ENCODE measurements around the genes MGAT4A, CRACDL, LIPT1 and REV1.

- RRBS, 2 experiments: 2 to 3% methylated on average over 76 to 79 of the region's 137 CpGs
CAGE:
- cytosol, long polyA minus RNA: start-site peak on the minus strand at chr2:98731080-98731099, 153 reads
- cytosol, long polyA plus RNA: start-site peak on the minus strand at chr2:98731071-98731105, 745 and 602 reads in 2 replicates
- long polyA plus RNA: start-site peak on the minus strand at chr2:98730935-98730997, 34 and 24 reads in 2 replicates; start-site peak on the minus strand at chr2:98731064-98731099, 302 and 379 reads in 2 replicates
- nucleus, long polyA minus RNA: no peak
- nucleus, long polyA plus RNA: start-site peak on the minus strand at chr2:98731071-98731096, 926 and 984 reads in 2 replicates
Measured at GRCh38 chr2:98730100-98731233, at the start of gene MGAT4A. Gene MGAT4A, minus strand, starts transcription at chr2:98731132.

DNA sequence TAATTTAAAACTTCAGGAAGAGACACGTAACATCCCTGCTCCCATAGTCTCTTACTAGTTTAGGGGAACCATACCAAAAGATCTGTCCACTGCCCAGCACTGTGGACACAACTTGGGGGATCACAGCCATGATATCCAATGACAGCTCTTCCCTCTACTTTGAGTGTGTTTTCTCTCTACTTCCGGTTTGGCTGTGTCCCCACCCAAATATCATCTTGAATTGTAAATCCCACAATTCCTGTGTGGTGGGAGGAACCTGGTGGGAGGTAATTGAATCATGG, 1.5 kb upstream of the MGAT4A start:
- RRBS, 2 experiments: no CpG with 5 or more reads among the region's 2 CpGs
CAGE:
- cytosol, long polyA minus RNA: no peak
- cytosol, long polyA plus RNA: no peak
- long polyA plus RNA: no peak
- nucleus, long polyA minus RNA: no peak
- nucleus, long polyA plus RNA: no peak

DNA sequence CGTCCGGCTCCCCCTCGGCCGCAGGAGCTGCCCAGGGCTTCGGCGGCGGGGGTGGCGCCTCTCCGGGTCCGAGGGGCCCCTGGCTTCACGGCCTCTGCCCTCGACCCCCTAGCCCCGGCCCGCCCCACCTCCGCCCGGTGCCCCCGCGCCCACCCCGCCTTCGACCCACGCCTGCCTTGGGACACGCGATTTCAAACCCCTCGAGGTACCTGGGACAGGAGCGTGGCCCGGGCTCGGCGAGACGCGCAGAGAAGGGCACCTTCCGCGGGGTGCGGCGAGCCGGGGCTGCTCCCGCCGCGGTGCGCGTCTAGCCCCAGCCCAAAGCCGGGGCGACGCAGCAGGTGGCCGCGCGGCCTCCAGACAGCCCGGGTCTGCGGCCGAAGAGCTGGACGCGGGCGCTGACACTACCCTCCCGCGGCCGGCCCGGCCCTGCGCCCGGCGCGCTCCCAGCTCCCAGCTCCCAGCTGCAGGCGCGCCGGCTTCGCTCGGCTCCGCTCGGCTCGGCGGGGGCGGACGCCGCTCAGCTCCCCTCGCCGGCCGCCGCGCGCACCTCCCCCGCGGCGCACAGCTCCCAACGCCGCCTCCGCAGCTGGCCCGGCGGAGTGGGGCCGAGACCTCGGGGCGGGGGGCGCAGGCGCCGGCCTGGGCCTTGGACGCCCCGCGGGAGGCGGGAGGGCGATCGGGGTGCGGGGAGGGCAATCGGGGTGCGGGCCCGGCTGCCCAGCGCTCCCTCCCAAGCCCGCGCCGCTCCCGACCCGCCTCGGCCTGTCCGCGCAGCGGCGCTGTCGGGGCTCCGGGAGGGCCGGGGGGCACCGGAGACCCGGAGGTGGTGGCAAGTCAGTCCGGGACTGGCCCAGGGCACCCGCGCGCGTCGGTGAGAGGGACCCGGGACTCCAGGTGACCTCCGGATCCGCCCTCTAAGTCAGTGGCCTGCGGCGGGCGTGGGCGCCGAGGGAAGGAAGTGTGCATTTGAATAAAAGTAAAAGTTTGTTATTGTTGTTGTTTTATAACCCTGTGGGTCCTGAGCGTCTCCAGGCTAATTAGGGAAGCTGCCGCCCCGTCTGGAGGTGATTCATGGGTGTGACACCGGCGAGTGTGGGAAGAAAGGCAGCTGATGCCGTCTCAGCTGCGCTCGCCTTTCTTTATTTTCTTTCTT, at the start of gene CRACDL:
Gene CRACDL, minus strand, starts transcription at position 497 of the 1,156 bp plus-strand sequence.
- RRBS, 2 experiments: 3 to 4% methylated on average over 105 to 112 of the region's 140 CpGs
CAGE:
- cytosol, long polyA minus RNA: no peak
- cytosol, long polyA plus RNA: no peak
- long polyA plus RNA: no peak
- nucleus, long polyA minus RNA: no peak
- nucleus, long polyA plus RNA: no peak

- RRBS, 2 experiments: 1 to 2% methylated on average over 36 of the region's 79 CpGs
CAGE:
- cytosol, long polyA minus RNA: start-site peak on the plus strand at chr2:99154967-99155074, 8 reads
- cytosol, long polyA plus RNA: no peak
- long polyA plus RNA: no peak
- nucleus, long polyA minus RNA: no peak
- nucleus, long polyA plus RNA: start-site peak on the minus strand at chr2:99154864-99154942, 75 and 20 reads in 2 replicates
Measured at GRCh38 chr2:99154459-99155750, at the start of gene LIPT1. Gene LIPT1, plus strand, starts transcription at chr2:99154967.

DNA sequence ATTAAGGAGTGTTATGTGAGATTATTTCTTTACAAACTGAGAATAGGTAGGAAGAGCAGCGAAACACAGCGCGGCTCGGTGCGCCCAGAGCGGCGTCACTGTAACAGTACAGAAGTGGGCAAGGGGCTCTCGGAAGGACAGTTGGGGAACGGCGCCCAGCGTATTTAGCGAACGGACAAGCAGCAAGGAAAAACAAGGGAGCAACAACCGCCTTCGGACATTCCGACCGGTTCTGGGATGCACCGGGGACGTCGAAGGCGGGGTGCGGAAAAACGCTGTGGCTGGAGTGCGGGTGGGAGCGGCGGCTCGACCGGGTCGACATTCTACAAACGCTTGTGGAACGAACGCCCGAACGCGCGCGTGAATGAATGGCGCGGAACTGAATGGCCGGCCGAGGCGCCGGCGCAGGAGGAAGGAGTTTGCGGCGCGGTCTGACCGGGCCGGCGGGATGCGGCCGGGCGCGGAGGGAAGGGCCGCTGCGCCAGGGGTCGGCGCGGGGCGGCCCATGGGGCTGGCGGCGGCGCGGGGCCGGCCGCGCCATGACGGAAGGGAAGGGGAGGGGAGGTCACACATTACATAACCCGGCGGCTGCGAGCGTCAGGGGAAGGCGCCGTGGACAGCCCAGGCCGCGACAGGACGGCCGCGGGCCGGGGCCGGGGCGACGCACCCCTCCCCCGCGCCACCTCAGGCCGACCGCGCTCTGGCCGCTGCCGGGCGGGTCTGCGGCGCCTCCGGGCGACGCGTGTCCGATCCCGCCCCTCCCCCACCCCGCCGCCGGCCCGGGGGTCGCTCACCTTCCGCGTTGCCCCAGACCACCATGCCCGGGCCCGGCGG, 577 bp downstream of the REV1 start:
- RRBS, 2 experiments: 2% methylated on average over 64 to 66 of the region's 109 CpGs
CAGE:
- cytosol, long polyA minus RNA: no peak
- cytosol, long polyA plus RNA: no peak
- long polyA plus RNA: no peak
- nucleus, long polyA minus RNA: no peak
- nucleus, long polyA plus RNA: no peak

GRCh38 chr2:99489857-99490877, at the start of gene REV1:
Gene REV1, minus strand, starts transcription at chr2:99490017.
- RRBS, 2 experiments: under 1 to 2% methylated on average over 47 to 53 of the region's 115 CpGs
CAGE:
- cytosol, long polyA minus RNA: no peak
- cytosol, long polyA plus RNA: no peak
- long polyA plus RNA: start-site peak on the minus strand at chr2:99489970-99490002, 59 and 68 reads in 2 replicates
- nucleus, long polyA minus RNA: no peak
- nucleus, long polyA plus RNA: start-site peak on the minus strand at chr2:99489980-99490025, 124 and 177 reads in 2 replicates

- RRBS, 2 experiments: no CpG with 5 or more reads among the region's 8 CpGs
CAGE:
- cytosol, long polyA minus RNA: no peak
- cytosol, long polyA plus RNA: no peak
- long polyA plus RNA: no peak
- nucleus, long polyA minus RNA: no peak
- nucleus, long polyA plus RNA: no peak
Measured at GRCh38 chr2:99636745-99637162, 146.9 kb upstream of the REV1 start.

DNA sequence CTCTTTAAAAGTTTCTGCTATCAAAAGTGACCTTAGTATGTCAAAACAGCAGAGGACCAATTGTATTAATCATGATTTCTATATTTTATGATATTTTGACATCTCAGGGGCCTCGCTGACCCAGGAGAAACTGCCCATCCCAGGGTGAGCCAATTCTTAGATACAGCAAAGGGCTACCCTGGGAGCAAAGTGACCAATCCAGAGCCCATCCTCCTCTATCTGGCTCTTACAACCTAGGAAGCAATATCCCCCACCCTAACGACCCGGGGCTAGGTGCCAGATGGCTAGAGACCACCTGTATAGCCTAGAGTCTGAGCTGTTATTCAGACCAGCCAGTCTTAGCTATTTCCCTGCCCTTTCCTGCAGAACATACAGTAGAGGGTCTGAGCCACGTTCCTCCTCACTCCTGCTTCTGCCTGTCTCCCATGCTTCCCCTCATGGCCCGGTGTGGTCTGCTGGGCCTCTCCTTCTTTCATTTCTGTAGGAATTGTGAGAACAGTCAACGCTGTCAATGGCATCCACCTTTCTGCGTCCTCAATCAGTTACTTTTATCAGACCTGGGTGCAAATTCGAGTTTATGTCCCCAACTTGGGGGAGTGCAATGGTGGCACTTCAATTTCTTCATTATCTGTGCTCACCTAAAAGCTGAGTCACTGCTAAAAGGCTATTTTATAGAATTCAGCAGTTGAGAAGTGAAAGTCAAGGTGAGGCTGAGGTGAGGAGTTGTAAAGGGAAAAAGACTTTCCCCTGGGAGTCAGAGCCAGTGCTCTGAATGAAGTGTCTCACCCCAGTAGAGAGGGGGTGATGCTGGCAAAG, 42.6 kb downstream of the LONRF2 start:
- RRBS, 2 experiments: no CpG with 5 or more reads among the region's 8 CpGs
CAGE:
- cytosol, long polyA minus RNA: no peak
- cytosol, long polyA plus RNA: no peak
- long polyA plus RNA: no peak
- nucleus, long polyA minus RNA: no peak
- nucleus, long polyA plus RNA: no peak

- RRBS, 2 experiments: no CpG with 5 or more reads among the region's 6 CpGs
CAGE:
- cytosol, long polyA minus RNA: no peak
- cytosol, long polyA plus RNA: no peak
- long polyA plus RNA: no peak
- nucleus, long polyA minus RNA: no peak
- nucleus, long polyA plus RNA: no peak
Measured at GRCh38 chr2:100588057-100588686, 25.4 kb downstream of the PDCL3 start.

- RRBS, 2 experiments: no CpG with 5 or more reads among the region's 6 CpGs
CAGE:
- cytosol, long polyA minus RNA: no peak
- cytosol, long polyA plus RNA: no peak
- long polyA plus RNA: no peak
- nucleus, long polyA minus RNA: no peak
- nucleus, long polyA plus RNA: no peak
Measured at GRCh38 chr2:100813387-100814019, 6.4 kb upstream of the NPAS2 start.

GRCh38 chr2:100824466-100825122, 4.7 kb downstream of the NPAS2 start:
- RRBS, 2 experiments: no CpG with 5 or more reads among the region's 8 CpGs
CAGE:
- cytosol, long polyA minus RNA: start-site peak on the plus strand at chr2:100824744-100824787, 8 reads
- cytosol, long polyA plus RNA: no peak
- long polyA plus RNA: no peak
- nucleus, long polyA minus RNA: no peak
- nucleus, long polyA plus RNA: no peak

DNA sequence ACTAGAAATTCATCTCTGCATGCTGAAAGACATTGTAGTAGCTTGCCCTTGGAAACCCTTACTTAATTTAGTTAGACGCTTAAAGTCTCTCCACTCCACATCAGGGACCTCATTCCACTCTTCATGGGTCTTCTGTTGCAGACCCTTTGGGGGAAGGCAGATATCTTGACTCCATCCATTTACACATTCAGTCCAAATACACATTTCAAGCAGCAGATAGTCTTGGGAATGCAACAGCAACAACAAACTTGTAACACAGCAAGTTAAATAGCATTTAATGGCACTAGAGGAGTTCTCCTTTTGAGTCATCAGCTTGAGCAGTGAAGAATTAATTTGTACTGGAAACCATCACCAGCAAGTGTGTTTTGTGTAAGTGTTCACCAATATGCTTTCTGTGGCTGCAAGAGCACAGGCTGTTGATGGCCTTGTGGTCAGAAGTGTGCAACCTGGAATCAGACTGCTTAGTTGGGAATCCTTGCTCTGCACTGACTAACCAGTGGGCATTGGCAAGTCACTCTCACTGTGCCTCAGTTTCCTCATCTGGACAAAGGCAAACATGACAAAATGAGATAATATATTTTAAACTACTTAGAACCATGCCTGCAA, 51.9 kb downstream of the NPAS2 start:
- RRBS, 2 experiments: no CpG with 5 or more reads among the region's 1 CpG
CAGE:
- cytosol, long polyA minus RNA: no peak
- cytosol, long polyA plus RNA: no peak
- long polyA plus RNA: no peak
- nucleus, long polyA minus RNA: start-site peak on the plus strand centred at position 484 of the sequence, 33 bp wide, 21 reads
- nucleus, long polyA plus RNA: no peak

- RRBS, 2 experiments: no CpG with 5 or more reads among the region's 6 CpGs
CAGE:
- cytosol, long polyA minus RNA: no peak
- cytosol, long polyA plus RNA: no peak
- long polyA plus RNA: no peak
- nucleus, long polyA minus RNA: no peak
- nucleus, long polyA plus RNA: no peak
Measured at GRCh38 chr2:100998040-100998666, 3.9 kb upstream of the RPL31 start.

DNA sequence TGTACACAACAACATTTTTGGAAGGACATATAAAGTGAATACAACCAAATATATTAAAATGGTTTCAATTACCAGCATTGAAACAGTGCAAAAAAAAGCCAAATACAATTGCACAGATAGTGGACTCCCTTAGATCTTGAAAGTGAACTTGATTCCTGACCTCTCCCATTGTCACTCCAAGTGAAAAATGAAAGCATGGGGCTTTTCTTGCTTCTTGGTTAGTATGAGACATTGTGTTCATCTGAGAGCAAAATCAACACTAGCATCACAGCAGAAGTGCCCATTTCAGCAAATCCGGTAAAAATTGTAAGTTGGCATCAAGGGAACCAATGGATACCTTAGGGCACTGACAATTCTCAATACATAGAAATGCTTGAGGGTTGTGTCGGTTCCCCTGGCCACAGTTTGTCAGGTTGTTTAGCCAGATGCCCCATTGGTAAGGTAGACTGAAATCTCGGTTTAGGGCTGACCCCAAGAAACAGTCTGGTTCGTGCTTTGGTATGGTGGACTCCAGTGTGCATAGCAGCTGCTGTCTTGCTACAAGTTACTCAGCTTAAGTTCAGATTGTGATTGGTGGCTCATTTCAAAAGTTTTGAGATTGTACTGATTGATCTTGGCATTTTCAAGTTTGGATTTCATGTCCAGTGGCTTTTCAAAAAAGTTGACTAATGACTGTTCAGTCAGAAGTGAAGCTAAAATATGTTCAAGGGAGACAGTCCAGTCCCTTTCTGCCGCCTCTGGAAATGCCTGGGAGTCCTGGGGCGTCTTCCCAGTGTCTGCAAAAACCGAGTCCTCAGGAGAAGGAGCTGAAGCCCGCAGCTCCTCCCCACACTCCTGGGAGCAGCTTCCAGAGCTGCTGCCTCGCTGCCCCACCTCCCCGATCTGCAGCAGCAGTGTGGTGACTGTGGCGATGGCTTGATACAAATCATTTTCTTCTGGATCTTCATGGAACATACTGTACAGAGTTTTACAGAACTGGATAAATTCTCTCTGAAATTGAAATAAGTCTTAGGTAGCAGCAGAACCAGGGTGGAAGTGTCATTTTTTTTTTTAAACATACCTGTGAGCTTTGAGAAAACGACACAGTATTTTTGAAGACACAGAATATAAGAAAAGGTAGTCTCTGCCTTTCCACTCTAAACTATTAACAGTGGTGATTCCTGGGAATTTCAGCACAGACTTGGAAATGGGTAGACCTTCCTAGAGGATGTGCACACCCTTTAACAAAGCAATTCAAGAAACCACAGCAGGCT, 5.6 kb downstream of the RPL31 start:
- RRBS, 2 experiments: no CpG with 5 or more reads among the region's 12 CpGs
CAGE:
- cytosol, long polyA minus RNA: no peak
- cytosol, long polyA plus RNA: no peak
- long polyA plus RNA: no peak
- nucleus, long polyA minus RNA: no peak
- nucleus, long polyA plus RNA: no peak

GRCh38 chr2:101038306-101039099, 36.4 kb downstream of the RPL31 start:
- RRBS, 2 experiments: no CpG with 5 or more reads among the region's 24 CpGs
CAGE:
- cytosol, long polyA minus RNA: no peak
- cytosol, long polyA plus RNA: no peak
- long polyA plus RNA: no peak
- nucleus, long polyA minus RNA: no peak
- nucleus, long polyA plus RNA: no peak

DNA sequence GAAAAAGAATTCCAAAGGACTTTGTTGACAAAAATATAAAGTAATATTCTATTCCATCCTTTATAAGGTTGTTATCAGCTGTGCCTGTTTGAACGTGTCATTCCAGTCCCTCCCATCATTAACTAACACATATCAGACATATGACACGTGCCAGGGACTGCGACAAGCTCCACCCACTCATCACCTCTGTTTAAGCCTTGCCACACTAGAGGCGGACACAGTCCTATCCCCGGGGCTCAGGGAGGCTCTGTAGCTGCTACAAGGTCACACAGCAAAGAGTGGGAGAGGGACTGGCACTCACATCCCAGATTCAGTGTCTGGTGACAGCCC, 30.0 kb downstream of the TBC1D8 start:
- RRBS, 2 experiments: no CpG with 5 or more reads among the region's 5 CpGs
CAGE:
- cytosol, long polyA minus RNA: no peak
- cytosol, long polyA plus RNA: no peak
- long polyA plus RNA: no peak
- nucleus, long polyA minus RNA: no peak
- nucleus, long polyA plus RNA: no peak

- RRBS, 2 experiments: no CpG with 5 or more reads among the region's 4 CpGs
CAGE:
- cytosol, long polyA minus RNA: no peak
- cytosol, long polyA plus RNA: no peak
- long polyA plus RNA: no peak
- nucleus, long polyA minus RNA: no peak
- nucleus, long polyA plus RNA: no peak
Measured at GRCh38 chr2:101135922-101136403, 15.2 kb downstream of the TBC1D8 start.

GRCh38 chr2:101139142-101140133, 11.7 kb downstream of the TBC1D8 start:
- RRBS, 2 experiments: no CpG with 5 or more reads among the region's 11 CpGs
CAGE:
- cytosol, long polyA minus RNA: no peak
- cytosol, long polyA plus RNA: no peak
- long polyA plus RNA: no peak
- nucleus, long polyA minus RNA: start-site peak on the minus strand at chr2:101139364-101139446, 22 reads
- nucleus, long polyA plus RNA: no peak

DNA sequence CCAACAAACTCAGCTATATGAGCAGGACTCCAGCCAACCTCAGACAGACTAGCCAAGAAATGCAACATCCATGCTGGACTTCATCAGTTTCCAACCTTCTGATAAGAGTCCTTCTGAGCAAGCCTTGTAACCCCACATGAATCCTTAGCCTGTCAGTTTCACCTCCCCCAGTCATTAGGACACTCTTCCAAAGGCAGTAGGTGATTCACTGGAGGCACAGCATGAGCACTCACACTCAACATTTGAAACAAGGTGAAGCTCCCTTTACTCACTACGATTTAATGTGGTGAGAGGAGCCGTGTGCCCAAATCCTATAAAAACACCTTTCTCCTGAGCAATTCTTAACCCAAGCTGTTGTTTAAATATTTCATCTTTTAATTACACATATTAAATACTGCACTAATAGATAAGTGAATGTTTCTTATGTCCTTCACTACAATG, 5.7 kb downstream of the TBC1D8 start:
- RRBS, 2 experiments: no CpG with 5 or more reads among the region's 2 CpGs
CAGE:
- cytosol, long polyA minus RNA: no peak
- cytosol, long polyA plus RNA: no peak
- long polyA plus RNA: no peak
- nucleus, long polyA minus RNA: no peak
- nucleus, long polyA plus RNA: no peak

GRCh38 chr2:101257712-101258009, 5.0 kb downstream of the CNOT11 start:
- RRBS, 2 experiments: no CpG with 5 or more reads among the region's 6 CpGs
CAGE:
- cytosol, long polyA minus RNA: no peak
- cytosol, long polyA plus RNA: no peak
- long polyA plus RNA: no peak
- nucleus, long polyA minus RNA: no peak
- nucleus, long polyA plus RNA: no peak

All from HepG2 (cell line).